ENCODE data around the gene RSPH6A.

DNA sequence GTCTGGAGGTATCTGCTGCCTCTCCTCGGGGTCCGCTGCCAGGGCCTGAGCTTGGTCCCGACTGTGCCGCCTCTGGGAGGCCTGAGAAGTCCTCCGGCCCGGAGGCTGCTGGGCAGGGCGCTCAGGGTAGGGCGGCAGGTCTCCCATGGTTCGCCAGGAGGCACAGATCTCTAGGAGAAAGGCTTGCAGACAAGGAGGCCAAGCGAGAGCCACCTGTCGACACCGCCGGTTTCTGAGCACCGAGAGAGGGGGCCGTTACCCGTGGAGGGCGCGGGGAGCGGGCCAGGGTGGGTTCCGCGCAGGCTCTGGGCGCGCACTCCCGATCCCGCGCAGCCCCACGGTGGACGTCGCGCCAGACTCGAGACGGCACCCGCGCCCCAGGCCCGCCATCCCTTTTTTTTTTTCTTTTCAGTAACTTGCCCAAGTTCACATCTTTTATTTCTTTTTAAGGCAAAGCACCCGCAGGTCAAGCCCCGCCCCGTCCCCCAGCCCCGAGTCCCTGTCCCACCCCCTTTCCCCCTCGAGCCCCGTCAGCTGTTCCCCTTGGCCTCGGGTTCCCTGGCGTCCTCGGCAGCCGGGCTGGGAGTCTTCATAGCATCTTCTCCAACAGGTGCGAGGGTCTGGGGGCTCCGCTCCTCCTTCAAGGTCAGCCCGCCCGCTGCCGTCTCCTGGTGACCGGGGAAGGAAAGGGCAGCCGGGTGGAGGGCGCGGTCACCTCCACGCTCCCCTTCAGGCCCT is at the start of gene RSPH6A:
TSS of gene RSPH6A (minus strand) at position 279 of the 738 bp plus-strand sequence.
- PRO-cap: no peak
- RAMPAGE, long total RNA: no peak
- RRBS: 35% methylated on average over 12 of the region's 55 CpGs

DNA sequence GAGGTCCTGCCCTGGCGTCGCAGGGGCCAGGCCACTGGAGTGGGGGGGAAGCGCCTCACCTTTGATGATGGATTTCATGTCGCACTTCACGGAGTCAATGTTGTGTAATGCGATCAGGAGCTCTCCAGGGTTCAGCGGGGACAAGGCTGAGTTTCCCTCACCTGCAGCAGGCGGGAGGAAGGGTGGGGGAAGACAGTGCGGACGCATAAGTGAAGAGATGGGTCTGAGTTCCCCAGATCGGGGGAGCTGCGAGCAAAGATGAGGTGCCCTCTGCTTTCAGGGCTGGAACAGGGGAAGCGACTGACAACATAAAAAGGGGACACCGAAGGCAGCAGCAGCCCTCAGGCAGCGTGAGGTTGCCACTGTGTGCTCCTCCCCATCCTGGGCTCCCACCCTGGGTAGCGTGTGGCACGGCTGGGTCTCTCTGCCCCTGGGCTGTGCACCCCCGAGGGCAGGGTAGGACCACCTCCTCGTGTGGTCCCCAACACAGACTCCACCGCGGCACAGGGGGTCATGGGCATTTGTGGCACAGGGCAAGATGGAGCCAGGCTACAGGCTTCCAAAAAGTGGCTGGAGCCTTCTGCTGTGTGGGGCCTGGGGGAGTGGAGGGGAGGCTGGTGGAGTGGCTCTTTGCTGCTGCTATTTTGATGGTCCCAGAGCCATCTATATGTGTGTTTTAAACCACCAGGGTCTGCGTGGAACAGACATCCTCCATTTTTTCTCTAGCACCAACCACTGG is 6.4 kb upstream of the RSPH6A start:
- PRO-cap: no peak
- RAMPAGE, long total RNA: no peak
- RRBS: no CpG with 5 or more reads among the region's 22 CpGs

DNA sequence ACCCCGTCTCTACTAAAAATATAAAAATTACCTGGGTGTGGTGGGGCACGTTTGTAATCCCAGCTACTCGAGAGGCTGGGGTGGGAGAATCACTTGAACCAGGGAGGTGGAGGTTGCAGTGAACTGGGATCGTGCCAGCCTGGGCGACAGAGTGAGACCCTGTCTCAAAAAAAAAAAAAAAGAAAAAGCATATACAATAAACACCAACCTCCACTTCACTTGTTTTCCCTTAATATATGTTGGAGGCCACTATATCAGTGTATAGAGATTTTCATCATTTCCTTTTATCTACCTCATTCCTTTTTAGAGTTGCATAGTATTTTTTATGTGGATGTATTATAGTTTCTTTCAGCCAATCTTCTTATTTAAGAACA is 1.1 kb downstream of the SYMPK start:
- PRO-cap: no peak
- RAMPAGE, long total RNA: no peak
- RRBS: no CpG with 5 or more reads among the region's 5 CpGs

- PRO-cap: no peak
- RAMPAGE, long total RNA: no peak
- RRBS: no CpG with 5 or more reads among the region's 7 CpGs
Observed at GRCh38 chr19:45881743-45882487, 4.0 kb downstream of the IRF2BP1 start.

DNA sequence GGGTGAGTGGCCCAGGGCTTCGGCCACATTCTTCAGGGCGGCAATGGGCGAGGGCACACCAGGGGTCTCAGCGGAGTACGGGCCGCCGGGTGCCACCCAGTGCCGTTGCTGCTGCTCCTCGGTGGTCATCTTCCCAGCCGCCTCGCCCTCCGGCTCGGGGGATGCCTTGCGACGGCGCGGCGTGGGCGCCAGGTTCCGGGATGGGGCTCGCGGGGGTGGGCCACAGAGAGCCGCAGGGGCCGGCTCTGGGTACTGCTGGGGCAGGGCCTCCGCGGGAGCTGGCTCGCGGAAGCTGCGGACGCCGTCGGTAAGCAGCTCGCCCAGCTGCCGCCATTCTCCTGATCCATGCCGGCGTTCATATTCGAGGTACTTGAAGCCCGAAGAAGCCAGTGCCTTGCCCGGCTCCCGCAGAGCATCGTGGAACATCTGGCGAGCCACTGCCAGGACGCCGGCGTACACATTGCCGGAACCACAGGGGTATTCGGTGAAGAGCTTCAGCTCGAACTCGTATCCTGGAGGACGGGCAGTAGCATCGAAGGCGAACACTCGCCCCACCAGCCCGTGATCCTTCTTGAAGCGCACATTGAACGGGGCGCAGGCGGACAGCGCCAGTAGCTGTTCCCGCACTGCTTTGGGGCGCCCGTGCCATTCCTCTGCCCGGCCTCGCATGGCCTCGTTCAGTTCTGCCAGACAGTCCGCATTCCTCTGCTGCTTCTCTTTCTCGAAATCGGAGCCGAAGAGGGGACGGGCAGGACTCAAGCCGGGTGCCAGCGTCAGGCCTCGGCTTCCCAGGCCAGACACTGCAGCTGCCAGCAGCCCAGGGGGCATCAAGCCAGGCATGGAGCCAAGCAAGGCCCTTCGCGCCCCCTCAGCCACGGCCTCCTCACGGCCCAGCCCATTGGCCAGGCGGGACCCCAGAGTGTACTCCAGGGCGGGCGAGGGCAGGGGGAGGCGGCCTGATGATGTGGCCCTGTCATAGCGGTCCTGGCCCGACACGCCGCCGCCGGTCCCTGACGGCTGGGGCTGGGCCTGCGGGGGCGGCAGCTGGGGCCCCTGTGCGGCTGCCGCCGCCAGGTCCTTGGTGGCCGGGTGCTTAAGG is 1.1 kb downstream of the IRF2BP1 start:
- PRO-cap: no peak
- RAMPAGE, long total RNA: no peak
- RRBS: 69% methylated on average over 37 of the region's 94 CpGs

DNA sequence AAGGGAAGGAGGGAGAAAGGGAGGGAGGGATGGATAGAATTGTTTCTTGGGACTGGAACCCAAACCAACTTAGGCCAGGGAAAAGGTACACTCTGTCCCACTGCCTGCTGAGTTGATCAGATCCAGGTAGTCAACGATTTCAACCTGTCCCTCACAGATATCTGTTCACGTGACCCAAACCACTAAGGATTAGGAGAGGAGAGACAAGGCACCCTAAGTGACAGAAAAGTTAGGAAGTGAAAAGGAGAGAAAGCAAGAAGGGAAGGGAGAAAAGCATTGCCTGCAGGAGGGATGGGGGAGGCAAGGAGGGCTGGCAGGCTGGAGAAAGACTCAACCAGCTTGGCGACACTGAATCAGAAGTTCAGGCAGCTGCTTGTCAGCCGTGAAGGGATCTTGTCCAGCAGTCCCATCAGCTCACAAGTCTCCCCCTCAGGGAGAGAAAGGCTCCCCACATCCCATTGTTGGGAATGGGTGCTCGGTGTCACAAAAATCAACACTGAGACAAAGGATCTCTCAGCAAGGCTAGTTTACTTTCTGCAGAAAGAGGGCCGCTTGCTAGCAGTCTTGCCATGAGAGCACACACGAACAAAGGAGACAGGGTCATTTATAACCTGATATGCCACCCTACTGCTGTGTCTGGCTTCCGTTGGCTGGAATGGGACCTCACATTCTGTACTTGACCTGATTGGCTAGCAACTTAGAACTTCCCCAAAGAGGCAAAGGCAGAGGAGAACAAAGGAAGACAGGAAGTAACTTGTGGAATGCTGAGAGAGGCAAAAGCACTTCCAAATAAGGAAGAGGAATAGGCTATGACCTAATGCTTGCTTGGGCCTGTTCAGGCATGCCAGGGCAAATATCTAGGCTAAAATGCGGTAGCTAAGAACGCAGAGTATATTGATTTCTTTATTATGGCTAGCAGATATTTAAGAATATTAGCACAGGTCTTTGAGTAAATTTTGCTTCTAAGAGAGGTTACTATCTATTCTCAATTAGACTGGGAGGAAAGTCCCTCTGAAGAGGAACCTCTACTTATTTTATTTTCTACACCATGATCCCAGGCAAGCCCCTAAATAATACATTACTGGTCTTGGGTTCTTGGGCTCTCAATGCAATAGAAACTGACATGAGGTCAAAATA is 8.6 kb upstream of the IGFL3 start:
- PRO-cap: no peak
- RAMPAGE, long total RNA: no peak
- RRBS: no CpG with 5 or more reads among the region's 10 CpGs

- PRO-cap: no peak
- RAMPAGE, long total RNA: no peak
- RRBS: no CpG with 5 or more reads among the region's 6 CpGs
Observed at GRCh38 chr19:46189857-46190410, 39.6 kb upstream of the IGFL1 start.

- PRO-cap: no peak
- RAMPAGE, long total RNA: no peak
- RRBS: no CpG with 5 or more reads among the region's 11 CpGs
Observed at GRCh38 chr19:46193042-46193447, 36.5 kb upstream of the IGFL1 start.

GRCh38 chr19:46201283-46201974 is 28.1 kb upstream of the IGFL1 start:
- PRO-cap: no peak
- RAMPAGE, long total RNA: no peak
- RRBS: no CpG with 5 or more reads among the region's 13 CpGs

DNA sequence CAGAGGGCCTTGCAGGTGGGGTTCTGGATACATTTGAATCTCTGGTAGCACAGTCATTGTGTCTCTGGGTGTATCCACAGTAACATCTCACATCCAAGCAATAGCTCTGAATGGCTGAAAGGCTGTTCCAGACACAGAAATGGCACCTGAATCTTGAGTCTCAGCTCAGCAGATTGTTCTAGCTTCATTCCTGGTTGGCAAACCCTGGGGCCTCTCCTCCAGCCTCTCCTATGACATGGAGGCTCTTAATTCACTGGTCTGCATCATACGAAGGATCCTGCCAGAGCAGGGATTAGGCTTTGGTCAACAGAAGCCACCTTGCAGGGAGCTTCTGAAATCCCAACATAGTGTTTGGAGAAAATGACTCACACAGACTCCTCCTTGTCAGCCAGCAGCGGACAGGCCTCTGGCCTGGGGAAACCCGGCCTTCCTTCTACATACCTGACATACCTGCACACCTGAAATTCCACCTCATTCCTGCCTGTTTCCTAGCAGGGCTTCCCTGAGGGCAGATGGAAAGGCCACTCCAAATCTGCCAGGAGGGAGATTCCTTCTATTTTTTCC is 18.5 kb upstream of the IGFL1 start:
- PRO-cap: no peak
- RAMPAGE, long total RNA: no peak
- RRBS: no CpG with 5 or more reads among the region's 3 CpGs

GRCh38 chr19:46300524-46301463 is 4.0 kb downstream of the HIF3A start:
- PRO-cap: bidirectional peak, plus-strand start at chr19:46301026, minus-strand start at chr19:46300886
- RAMPAGE, long total RNA: no peak
- RRBS: no CpG with 5 or more reads among the region's 12 CpGs

GRCh38 chr19:46425953-46426547 is 2.7 kb downstream of the PNMA8C start:
- PRO-cap: no peak
- RAMPAGE, long total RNA: no peak
- RRBS: no CpG with 5 or more reads among the region's 12 CpGs

- PRO-cap: no peak
- RAMPAGE, long total RNA: no peak
- RRBS: no CpG with 5 or more reads among the region's 12 CpGs
Observed at GRCh38 chr19:46529974-46530686, 34.5 kb upstream of the PNMA8B start.

GRCh38 chr19:46620237-46621564 is 4.2 kb downstream of the PTGIR start:
- PRO-cap: no peak
- RAMPAGE, long total RNA: no peak
- RRBS: no CpG with 5 or more reads among the region's 33 CpGs

DNA sequence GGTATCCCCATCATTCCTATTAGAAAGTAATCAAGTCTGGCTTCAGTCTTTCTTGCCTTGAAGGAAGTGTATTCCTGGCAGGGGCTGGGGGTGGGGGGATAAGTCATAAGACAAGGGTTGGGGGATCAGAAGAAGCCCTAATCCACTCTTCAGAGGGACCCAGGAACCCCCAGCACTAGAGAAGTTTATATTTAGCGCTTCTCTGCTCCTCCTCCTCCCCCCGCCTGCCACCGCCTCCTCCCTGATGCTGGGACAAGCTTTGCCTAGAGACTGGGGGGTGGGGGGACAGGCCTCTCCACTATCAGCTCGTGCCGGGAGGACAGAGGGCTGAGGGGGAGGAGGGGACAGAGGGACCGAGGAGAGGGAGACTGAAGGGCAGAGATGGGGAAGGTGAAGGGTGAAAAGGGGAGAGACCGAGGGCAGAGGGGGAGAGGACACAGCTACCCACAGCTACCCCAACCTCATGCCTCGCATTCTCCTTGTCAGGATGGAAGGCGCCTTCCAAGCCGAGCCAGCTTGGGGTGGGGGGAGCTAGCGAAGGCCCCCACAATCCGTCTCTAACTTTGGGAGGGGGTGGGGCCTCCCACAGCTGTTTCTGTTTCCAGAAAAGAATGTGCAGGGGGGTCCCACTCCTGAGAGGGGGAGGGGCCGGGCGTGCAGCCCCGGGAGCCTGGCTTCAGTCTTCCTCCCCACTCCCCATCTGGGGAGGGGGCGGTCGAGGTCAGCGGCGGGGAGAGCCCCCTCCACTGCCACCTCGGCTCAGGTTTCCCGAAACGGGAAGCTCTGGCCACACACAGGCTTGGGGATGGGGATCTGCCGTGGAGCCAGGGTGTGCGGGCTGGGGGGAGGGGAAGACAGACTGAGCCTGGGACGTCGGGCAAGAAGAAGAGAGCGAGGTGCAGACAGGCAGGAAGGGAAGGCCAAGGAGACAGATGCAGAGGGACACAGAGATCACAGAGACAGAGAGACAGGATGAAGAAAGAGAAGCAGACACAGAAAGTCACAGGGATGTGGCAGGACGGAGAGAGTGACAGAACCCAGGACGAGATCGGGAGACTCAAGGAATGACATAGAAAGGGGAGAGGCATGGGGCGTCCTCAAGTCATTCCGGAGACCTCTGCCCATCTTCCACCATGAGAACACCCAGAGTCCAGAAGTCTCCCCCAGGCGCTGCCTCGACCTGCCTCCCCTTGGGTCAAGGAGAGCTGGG is 1.6 kb downstream of the DACT3 start:
- PRO-cap: no peak
- RAMPAGE, long total RNA: no peak
- RRBS: no CpG with 5 or more reads among the region's 34 CpGs

DNA sequence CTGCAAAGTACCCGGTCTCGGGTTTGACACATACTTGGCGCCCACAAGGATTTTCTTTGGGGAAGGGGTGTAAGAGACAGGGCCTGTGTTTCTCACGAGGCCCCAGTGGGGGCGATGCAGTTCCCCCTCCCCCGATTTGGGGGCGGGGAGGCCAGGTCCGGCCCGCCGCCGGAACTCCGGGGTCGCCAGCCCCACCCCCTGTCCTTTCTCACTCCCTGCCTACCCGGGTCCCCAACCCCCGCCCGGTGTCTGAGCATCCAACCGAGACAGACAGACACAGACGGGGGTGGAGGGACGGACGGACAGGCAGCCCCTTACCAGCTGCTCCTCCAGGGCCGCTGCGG is 512 bp downstream of the DACT3 start:
- PRO-cap: unidirectional peak, plus-strand start at position 279 of the sequence
- RAMPAGE, long total RNA: no peak
- RRBS: 1% methylated on average over 7 of the region's 22 CpGs

GRCh38 chr19:46733664-46734297 is 12.1 kb upstream of the FKRP start:
- PRO-cap: no peak
- RAMPAGE, long total RNA: no peak
- RRBS: no CpG with 5 or more reads among the region's 12 CpGs

DNA sequence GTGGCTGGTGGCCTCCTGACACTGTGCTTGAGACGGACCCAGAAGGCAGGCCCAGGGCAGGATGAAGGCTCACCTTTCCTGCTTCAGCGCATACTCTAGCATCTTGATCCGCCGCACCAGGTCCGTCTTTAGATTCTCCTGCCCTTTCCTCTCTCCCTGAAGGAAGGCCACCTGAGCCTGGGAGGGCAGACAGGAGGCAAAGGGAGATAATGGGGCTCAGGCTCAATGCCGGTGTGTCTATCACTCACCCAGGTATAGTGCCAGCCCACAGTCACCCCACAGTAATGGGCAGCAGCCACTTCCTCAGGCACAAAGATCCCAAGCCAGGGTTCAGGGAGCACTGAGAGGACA is 7.2 kb upstream of the FKRP start:
- PRO-cap: no peak
- RAMPAGE, long total RNA: no peak
- RRBS: no CpG with 5 or more reads among the region's 6 CpGs

GRCh38 chr19:46747016-46747312 is 714 bp upstream of the STRN4 start:
- PRO-cap: no peak
- RAMPAGE, long total RNA: no peak
- RRBS: no CpG with 5 or more reads among the region's 3 CpGs

DNA sequence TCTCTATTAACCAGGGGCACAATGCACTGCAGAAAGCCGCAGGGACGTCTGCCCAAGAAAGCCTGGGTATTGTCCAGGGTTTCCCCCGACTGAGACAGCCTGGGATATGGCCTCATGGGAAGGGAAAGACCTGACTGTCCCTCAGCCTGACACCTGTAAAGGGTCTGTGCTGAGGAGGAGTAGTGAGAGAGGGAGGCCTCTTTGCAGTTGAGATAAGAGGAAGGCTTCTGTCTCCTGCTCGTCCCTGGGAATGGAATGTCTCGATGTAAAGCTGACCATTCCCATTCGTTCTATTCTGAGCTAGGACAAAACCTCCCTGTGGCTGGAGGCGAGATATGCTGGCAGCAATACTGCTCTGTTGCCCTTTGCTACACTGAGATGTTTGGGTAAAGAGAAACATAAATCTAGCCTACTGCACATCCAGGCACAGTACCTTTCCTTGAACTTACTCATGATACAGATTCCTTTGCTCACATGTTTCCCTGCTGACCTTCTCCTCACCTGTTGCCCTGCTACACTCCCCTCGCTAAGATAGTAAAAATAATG is 19.7 kb downstream of the SLC1A5 start:
- PRO-cap: no peak
- RAMPAGE, long total RNA: no peak
- RRBS: no CpG with 5 or more reads among the region's 8 CpGs

Measured in lung (tissue), 4 donors.